Neutrophil (primary cell): ENCODE results near the genes MT1M, MT1A, MT1H and NUP93.

GRCh38 chr16:54289515-54290051 is 3.0 kb upstream of the IRX3 start:
- PRO-cap: no peak

DNA sequence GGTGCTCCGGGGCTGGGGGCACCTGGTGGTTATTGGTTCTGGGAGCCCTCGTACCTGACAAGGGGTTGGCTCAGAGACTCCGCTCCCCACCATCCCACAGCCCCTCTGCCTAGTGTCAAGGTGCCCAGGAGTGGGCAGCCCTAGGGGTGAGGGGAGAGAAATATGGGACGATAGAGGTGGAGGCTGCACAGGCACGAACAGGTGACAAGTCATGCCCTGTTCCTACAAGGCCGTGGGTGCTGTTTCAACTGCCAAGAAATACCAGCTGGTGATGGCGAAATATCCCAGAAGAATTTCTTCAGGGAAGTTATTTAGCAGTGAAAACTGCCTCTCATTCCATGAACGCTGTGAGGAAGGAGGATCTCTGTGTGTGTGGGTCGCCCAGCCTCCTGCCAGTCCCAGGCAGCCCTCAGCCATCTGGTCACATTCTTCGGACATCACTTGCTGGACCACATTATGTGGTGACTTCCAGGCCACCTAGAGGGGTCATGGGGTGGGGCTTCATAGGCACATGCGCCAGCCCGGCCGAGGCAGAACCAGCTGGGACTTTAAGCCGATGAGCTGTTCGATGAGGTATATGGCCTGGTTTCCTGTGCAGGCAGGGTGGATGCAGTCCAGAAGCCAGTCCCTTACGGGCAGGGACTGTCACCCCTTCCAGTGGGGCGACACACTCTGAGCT is 55.7 kb upstream of the IRX3 start:
- PRO-cap: no peak

DNA sequence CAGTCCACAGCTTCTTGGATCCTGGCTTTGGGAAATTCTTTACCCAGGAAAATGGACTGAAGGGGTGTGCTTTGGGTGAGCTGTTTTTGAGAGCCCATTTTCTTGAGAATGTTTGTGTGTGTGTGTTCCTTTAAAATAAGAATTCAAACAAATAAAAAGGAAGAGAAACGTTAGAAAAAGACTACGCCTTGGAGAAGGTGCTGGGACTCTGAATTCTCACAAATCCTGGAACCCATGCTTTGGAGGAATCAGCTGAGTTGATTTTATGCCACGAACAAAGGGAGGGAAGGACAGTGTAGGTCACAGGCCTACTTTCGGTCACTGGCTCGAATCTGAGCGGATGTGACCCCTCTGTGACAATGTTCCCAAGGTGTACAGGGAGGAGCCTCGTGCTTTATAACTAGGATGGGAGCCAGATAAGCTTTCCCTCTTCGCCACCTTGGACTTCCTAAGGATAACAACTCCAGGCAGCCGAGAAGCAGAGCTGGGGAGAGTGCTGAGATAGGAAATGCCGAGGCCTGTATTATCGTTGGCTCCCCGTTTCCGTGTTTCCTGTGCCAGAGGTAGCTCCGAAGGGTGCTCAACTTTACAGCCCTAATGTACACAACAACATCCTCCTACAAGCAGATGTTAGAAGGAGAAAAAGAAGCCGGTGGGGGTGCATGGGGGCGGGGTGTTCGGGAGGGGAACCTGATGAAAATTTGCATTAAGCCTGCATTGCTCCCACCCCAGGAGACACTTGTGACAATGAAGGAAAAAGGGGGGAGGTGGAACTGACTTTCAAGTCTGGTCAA is 217.7 kb upstream of the IRX3 start:
- PRO-cap: no peak

DNA sequence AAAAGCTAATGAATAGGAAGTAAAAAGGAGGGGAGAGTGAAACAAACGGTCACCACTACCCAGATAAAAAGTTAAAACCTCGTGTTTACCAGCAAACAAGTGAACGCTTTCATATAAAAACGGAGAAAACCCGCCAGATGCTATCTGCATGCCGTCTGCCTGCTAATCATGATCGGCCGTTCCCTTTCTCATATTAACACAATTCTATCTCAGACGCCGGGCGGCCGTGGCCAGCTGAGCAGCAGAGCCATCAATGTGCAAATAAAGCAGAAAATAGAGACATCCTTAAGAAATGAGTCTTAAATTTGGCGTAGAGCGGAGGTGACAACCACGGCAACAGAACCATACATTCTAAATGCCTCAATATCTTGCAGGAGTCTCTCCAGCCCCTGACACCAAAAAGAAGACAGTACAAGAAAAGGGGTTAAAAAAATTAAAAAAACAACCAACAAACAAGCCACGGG is 2.7 kb upstream of the IRX5 start:
- PRO-cap: no peak

GRCh38 chr16:55297013-55297580 is 26.9 kb upstream of the IRX6 start:
- PRO-cap: no peak

DNA sequence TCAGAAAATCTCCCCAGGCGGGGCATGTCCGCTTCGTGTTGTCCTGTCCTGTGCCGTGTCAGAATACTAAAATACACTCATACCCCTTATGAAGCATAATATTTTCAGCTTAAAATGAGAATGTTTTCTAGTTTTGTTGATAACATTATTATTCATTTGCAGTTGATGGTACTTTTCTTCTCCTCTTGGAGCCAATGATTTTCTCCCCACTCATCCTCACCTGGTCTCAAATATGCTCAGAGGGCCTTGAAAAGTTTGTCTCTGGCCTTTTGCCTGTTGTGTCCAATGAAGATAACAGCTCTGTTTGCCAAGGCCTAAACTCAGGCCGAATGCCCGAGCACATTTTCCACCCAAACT is 48.6 kb downstream of the IRX6 start:
- PRO-cap: no peak

DNA sequence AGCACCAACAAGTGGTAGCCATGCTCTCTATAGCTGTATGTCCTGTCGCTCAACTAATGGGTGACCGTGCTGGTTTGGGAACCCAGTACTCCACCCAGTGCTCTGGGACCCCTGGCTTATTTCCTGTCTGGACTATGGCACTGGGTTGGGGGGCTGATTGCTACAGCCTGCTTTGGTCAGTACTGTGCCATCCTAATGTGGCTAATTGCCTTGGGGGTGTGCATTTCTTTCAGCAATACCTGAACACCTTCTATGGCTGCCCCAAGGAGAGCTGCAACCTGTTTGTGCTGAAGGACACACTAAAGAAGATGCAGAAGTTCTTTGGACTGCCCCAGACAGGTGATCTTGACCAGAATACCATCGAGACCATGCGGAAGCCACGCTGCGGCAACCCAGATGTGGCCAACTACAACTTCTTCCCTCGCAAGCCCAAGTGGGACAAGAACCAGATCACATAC is 3.7 kb downstream of the MMP2 start:
- PRO-cap: no peak

DNA sequence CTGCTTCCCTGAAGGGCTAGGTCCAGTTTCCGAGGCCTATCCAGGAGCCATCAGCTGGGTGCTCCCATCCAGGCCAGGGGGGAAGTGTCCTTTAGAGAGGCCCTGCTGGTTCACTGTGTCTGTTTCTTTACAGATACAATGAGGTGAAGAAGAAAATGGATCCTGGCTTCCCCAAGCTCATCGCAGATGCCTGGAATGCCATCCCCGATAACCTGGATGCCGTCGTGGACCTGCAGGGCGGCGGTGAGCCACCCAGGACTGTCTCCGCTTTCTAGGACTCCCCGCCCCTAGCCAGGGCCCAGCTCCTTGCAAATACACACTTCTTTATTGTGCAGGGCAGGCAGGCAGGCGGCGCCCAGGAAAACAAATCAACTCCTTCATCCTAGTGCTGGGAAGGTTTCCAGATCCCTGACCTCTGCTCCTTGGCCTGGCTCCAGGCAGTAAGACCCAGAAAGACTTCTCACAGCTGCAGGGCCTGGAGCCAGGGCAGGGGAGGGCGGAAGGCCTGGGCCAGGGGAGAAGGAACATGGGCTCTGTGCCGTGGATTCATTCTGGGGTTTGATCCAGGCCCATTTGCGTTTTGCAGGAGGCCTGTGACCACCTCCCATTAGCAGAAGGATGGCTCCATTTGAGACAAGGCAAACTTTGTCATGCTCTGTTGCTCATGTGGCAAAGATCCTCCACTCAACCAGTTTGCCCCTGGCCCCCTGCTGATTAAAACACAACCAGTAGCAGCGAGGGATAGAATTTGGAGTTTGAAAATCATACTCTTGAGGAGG is 6.0 kb upstream of the LPCAT2 start:
- PRO-cap: no peak

DNA sequence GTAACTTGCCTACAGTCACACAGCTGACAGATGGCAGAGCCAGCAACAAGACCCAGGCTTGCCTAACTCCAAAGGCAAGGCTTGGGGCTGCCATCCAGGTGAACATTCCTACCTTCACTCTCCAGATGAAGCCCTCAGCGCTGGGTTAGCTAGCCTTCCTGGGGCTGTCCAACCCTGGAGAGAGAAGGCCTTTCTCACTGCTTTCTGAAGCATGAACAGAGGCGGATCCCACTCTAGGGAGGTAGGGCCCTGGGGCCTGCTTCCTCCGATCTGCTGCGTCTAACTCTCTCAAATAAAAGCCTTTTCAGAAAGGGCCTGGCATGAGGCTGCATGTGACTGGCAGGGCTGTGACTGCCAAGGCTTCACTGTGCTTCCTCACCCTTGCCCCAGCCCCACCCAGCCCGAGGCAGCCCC is 107.8 kb downstream of the GNAO1 start:
- PRO-cap: no peak

- PRO-cap: no peak
These were observed 1.1 kb downstream of the AMFR start for GRCh38 chr16:56424196-56424757.

- PRO-cap: no peak
These were observed 941 bp downstream of the NUDT21 start for GRCh38 chr16:56450156-56450625.

- PRO-cap: no peak
These were observed 1.2 kb upstream of the MT2A start for GRCh38 chr16:56606983-56607734.

DNA sequence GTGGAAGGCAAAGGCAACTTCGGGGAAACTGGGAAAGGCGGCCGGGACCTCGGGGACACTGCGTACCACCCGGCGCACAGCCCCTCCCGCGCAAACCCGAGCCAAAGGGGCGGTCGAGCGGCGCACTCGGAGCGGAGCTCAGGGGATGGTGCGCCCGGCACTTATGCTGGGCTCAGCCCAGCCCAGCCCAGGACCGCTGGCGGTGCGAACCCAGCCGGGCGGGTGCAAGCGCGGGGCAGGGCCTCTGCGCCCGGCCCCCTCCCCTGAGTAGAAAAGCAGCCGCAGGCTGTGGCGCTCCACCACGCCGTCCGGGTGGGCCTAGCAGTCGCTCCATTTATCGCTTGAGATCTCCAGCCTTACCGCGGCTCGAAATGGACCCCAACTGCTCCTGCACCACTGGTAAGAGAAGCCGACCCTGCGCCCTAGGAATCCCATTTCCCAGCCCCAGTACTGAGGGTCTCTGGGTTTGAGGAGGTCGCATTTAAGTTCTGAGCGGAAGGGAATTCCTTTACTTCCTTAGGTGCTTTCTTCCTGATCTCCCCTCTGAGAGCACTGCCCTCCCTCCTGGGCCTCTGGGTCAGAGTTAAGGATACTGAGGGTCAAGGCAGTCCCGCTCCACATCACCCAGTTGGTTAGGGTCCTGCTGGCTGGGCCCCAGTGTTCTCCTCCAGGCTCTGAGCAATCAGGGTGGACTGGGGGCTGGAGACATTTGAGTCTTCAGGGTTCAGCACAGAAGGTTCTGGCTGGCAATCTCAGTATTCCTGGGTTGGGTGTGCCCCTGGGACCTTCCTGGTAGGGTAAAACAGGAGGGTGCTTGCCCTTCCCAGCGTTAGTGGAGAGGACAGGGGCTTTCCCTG is at the start of gene MT1M:
TSS of gene MT1M (plus strand) at position 299 of the 857 bp plus-strand sequence.
- PRO-cap: no peak

DNA sequence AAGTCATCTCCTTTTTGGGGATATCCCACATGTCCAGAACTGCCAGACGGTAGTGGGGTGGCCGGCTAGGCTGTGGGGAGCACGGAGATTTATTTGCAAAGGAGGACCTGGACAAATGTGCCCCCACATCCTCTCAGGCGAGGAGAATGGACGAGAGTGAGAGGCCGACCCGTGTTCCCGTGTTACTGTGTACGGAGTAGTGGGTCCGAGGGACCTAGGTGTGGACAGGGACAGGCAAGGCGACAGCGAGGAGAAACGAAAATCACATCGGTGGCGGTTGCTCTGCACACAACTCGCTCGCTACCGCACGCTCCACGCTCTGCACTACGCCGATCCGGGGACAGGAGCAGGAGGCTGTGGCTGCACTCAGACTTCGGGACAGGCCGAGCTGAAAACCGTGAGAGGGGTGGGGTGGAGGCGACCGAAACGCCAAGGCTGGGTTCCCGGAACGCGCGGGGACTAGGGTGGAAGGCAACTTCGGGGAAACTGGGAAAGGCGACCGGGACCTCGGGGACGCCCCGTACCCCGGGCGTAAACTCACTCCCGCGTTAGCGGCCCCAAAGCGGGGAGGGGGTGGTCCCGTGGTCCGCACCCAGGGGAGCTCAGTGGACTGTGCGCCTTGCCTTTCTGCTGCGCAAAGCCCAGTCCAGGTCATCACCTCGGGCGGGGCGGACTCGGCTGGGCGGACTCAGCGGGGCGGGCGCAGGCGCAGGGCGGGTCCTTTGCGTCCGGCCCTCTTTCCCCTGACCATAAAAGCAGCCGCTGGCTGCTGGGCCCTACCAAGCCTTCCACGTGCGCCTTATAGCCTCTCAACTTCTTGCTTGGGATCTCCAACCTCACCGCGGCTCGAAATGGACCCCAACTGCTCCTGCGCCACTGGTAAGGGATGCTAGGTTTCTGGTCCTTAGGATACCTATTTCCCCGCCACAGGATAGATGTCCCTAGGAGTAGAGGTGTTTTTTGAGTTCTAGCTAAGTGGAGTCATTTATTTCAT is at the start of gene MT1A:
TSS of gene MT1A (plus strand) at position 779 of the 994 bp plus-strand sequence.
- PRO-cap: no peak

DNA sequence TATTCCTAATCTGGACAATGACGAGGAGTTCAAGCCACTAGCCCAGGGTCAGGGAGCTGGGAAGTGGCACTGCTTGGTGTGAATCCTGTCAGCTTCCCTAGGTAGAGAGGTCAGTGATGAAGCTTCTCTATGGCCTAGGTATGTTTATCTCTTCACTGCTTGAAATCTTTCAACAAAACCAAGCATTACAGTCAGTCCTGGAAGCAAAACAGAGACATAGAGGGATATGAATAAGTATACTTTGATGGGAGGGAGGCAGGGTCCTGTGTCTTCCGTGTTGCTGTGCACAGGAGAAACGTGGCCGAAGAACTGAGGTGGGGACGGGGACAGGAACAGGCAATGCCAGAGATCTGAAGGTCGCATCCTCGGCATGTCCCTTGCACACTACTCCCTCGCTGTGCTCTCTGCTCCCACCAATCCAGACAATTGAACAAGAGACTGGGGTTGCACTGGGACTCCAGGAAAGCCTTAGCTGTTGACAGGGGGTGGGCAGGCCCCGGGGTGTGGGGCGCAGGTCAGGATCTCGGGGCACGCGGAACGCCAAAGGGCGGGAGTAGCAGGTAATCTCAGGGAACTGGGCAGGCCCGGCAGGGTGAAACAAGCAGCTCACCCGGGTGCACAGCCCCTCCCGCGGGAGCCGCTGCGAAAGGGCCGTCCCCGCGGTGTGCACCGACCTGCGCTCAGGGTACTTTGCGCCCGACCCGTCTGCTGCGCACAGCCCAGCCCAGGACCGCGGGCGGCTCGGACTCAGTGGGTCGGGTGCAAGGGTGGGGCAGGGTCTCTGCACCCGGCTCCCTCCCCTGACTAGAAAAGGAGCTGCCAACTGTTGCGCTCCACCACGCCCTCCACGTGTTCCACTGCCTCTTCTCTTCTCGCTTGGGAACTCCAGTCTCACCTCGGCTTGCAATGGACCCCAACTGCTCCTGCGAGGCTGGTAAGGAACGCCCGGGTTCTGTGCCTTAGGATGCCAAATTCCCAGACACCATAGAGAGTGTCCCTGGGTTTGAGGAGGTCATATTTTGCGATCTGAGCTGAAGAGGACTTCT is at the start of gene MT1H:
TSS of gene MT1H (plus strand) at position 836 of the 1,046 bp plus-strand sequence.
- PRO-cap: no peak

DNA sequence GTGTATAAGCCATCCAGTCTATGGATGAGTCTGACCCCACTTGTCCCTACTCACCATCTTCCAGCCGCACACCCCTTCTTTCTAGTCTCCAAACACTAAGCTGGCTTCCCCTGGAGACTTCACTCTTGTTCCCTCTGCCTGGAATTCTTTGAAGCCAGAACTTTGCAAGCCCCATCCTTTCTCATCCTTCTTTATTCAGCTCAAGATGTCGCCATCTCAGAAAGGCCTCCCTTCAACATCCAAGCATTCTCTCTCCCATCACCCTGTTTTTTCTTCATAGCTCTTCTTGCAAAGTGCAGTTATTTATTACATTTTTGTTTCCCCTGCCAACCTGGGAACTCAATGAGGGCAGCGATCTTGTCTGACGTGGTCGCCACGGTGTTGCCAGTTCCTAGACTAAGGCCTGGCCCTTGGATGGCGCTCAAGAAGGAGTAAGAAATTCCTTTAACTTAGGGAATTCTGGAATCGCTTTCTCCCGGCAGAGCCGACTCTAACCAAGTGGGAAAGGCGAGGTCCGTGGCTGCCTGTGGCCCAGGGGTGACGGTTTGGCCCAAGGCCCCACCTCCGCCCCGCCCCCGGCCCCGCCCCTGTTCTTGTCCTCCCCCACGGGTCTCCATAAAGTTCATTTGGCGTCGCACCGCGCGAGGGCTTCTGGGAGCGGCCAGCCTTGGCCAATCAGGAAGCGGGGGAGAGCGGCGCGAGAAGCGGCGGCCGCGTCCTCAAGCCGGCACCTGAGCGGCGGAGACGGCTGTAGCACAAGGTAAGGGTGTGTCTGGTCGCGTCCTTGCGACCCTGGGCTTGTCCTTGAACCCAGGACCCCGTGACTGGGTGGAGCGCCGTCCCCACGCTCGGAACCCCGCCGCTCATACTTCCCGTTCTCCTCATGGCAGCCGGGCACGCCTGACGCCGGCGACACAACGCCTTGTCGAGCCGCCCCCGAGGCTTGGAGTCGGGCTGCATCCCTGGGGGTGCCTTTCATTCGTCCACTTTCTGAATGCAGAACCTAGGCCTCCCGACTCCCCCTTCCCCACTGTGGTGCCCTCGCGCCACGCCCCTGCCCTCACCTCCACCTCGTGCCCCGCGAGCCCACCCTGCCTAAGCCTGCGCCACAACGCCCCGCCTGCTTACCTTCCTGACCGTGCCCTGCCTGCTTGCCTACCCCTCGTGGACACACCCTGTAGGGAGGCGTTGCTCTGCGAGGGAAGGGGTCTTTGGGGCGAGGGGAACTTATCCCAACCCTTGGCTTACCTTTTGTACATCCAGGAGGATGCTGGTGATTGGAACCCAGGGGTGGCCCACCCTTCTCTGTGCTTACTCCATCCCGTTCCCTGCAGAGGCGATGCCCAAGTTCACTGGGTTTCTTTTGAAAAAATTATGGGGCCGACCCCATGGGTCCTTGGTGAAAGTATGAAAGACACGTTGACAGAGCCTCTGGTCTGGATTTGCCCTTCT is at the start of gene NUP93:
TSS of gene NUP93 (plus strand) at position 678 of the 1,452 bp plus-strand sequence.
- PRO-cap: bidirectional peak, plus-strand start at position 678 of the sequence, minus-strand start at position 528 of the sequence

GRCh38 chr16:56916886-56917541 is 14.9 kb upstream of the HERPUD1 start:
- PRO-cap: no peak

GRCh38 chr16:56964201-56965082 is 2.7 kb downstream of the CETP start:
- PRO-cap: no peak

- PRO-cap: no peak
These were observed 645 bp upstream of the NLRC5 start for GRCh38 chr16:56988701-56989123.

GRCh38 chr16:57299452-57300309 is 15.2 kb upstream of the PLLP start:
- PRO-cap: no peak